ENCODE data around the gene RNF34.

DNA sequence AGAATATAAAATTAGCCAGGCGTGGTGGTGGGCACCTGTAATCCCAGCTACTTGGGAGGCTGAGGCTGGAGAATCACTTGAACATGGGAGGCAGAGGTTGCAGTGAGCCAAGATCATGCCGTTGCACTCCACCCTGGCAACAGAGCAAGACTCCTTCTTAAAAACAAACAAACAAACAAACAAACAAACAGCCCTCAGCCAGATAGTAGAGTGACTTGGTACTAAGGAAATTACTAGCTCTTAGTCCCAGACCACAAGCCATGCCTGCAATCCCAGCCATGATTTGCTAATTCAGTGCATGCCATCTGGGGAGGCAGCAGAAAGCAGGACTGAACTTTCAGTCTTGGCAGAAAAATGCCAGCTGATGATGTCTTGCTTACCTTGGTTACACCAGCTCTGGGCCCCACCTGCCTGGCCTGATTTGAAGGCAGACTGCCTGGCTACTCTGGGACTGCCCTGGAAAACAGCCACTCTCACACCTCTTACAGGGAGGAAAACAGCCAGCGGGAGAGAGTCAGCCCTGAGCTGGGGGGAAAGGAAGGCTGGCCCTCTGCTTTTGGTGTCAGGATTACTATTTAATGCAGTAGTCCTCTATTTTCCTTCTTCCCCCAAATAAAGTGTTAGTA is 4.7 kb upstream of the UNC119B start:
- PRO-cap: no peak

DNA sequence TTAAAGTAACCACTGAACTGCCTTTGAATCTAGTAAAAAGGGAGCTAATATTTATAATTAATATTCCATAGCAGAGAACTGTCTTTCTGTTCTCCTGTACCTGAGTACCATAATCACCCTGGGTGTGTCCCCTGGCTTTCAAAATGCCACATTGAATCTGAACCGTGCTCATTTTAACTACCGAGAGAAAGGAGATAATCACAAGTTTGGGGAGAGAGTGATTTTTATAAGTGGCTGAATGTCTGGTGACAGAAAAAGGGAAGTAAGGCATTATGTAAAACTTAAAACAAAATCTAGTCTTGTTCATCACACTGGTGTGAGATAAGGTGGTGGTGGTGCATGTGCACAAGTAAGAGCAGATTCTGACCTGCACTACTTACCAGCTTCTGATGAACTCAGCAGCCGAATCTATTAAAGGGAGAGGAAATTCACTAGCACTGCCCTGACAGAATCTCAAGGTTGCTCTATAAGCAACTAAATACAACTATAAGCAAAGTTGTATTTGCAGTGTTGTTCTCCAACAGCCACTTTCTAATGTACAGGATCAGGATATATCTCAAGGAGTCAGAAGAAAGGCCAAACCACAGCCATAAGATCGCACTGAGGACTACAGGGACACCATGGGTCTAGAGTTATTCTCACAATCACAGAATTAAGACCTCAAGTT is 56.3 kb downstream of the SPPL3 start:
- PRO-cap: no peak

DNA sequence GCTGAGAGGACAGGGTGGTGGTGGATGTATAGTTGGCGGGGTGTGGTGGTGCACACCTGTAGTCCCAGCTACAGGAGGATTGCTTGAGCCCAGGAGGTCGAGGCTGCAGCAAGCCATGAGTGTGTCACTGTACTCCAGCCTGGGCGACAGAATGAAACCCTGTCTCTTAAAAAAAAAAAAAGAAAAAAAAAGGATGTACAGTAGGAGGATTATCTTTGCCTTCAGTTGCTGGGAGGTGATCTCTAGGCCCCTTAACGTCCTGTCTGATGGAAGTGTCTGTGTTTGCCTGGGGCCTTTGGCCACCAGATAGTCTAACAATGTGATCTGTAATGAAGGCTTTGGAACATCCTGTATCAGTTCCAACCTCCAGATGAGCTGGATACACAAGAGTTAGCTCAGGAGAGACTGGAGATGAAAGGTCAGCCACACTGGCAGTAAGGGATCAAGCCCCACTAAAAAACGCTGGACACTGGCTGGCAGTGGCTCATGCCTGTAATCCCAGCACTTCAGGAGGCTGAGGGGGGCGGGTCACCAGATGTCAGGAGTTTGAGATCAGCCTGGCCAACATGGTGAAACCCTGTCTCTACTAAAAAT is 19.2 kb upstream of the HNF1A start:
- PRO-cap: no peak

DNA sequence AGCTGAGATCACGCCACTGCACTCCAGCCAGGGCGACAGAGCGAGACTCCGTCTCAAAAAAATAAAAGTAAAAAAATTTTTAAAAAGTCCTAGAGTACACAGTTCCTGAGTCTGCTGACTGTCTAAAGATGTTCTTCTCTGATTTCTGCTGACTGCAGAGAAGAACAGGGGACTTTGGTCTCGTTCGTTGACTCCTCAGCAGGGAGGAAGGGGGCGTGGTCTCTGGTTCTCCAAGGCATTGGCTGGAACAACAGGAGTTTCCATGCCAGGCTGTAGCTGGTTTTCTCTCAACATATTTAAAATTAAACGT is 16.8 kb upstream of the HNF1A start:
- PRO-cap: bidirectional peak, plus-strand start at position 233 of the sequence, minus-strand start at position 147 of the sequence

- PRO-cap: no peak
Observed at GRCh38 chr12:120961907-120963113, 16.0 kb upstream of the HNF1A start.

DNA sequence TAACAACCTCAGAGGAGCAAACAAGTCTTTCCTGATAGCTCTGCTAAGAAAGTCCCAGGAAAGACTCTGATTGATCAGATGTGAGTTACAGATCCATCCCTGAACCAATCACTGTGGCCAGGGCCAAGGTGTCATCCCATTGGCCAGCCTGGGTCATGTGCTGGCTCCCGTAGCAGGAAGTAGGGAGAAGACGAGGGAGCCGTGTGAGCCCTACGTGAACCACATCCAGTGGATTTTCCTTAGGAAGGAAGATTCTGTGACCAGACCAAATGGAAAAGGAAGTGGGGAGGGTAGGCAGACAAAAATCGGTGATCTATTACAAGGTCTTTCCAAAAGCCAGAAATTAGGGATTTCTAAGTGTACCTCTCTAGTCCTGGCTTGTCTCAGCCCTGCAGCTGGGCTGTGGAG is 5.7 kb downstream of the P2RX7 start:
- PRO-cap: no peak

GRCh38 chr12:121284608-121285319 is 11.7 kb downstream of the CAMKK2 start:
- PRO-cap: no peak

DNA sequence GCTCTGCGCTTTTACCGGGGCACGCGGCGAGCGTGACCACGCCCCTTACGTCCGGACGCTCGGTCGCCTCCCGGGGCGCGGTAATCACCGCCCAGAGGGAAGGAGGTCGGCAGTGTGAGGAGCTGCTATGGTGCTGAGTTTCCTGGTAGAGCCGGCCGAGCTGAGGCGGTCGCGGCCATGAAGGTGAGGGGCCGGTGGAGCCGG is at the start of gene RNF34:
TSS of gene RNF34 (plus strand) at position 83 of the 204 bp plus-strand sequence.
- PRO-cap: bidirectional peak, plus-strand start at position 94 of the sequence, minus-strand start outside the sequence

DNA sequence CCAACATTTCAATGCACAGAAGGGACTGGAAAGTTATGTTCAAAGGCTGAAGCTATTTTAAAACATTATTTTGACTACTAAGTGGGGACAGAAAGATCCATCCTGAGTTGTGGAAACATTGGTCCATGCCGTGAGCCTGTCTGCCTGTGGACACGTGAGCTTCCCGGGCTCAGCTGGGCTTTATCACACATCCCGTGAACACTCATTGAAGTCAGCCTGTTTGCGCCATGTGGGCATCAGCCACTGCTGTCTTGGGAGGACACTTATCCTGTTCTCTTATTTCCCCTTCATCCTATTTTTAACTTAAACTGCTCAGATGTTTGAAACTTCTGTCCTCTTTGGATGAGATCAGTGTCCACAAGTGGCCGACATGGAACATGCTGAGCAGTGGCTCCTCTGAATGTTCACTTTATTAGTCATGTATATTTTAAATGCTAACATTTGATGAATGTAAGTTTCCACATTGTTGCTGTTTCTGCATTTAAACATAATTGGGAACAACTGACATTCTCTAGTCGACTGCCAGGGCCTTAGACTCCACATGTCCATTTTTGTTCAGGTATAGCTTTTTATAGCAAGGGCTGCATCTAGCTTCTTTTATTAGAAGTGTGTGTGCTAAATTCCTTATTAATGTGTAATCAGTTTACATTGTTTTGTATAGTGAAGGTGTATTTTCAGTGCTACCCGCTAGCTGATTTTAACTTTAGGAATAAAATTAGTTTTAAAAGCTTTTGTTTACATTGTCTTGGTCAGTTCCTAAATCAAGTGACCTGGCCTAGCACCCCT is 23.9 kb downstream of the RNF34 start:
- PRO-cap: no peak

GRCh38 chr12:121432895-121433560 is 33.1 kb downstream of the RNF34 start:
- PRO-cap: no peak

- PRO-cap: no peak
Observed at GRCh38 chr12:121440587-121441407, 40.9 kb downstream of the RNF34 start.

- PRO-cap: no peak
Observed at GRCh38 chr12:121451837-121452240, 51.9 kb downstream of the RNF34 start.

DNA sequence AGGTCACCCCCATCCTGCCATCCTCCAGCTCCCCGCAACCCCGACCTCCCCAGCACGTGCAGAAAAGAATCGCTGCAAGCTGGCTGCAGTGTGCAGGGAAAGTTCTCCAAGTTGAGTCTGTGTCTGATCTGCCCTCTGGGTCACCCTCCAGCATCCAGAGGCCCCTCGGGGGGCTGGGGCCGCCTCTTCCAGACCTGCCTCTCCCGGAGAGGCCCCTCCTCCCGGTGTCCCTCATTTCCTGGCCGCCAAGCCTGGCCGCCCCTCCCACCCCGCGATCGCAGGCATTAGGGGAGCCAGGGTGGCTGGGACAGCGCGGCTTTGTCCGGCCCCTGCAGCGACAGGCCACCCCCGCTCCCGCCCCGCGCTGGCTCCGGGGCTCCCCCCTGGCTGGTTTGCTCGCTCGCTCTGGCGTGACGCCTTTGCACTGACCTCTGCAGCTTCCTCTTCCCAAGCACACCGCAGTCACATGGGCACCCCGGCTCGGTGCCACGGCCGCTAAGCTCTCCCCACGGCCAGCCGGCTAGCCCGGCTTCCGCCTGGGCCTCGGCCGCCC is 43.9 kb downstream of the KDM2B start:
- PRO-cap: bidirectional peak, plus-strand start at position 287 of the sequence, minus-strand start at position 215 of the sequence; bidirectional peak, plus-strand start at position 473 of the sequence, minus-strand start at position 394 of the sequence

DNA sequence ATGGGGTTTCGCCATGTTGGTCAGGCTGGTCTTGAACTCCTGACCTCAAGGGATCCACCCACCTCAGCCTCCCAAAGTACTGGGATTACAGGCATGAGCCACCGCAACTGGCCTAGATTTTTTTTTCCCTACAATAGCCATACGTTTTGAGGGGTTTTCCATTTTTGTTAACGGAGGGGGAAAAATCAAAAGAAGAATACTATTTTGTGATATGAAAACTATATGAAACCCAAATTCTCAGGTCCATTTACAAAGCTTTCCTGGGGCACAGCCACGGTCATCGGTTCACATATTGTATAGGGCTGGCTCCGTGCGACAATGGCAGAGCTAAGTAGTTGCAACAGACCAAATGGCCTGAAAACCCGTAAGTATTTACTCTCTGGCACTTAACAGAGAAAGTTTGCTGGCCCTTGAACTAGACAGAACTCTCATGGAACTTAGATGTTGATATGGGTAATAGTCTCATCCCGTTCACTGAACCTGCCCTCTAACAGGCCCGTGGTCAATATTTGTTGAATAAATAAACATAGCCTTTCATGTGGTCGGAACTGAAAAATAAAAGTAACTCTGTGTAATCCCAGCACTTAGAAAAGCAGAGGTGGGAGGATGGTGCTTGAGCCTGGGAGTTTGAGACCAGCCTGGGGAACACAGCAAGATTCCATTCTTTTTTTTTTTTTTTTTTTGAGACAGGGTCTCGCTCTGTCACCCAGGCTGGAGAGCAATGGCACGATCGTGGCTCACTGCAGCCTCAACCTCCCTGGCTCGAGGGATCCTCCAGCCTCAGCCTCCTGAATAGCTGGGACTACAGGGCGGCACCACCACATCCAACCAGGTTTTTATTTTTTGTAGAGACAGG is 29.9 kb downstream of the KDM2B start:
- PRO-cap: no peak

- PRO-cap: unidirectional peak, minus-strand start at chr12:121582247
Observed at GRCh38 chr12:121582072-121582608, 1.3 kb upstream of the KDM2B start.

DNA sequence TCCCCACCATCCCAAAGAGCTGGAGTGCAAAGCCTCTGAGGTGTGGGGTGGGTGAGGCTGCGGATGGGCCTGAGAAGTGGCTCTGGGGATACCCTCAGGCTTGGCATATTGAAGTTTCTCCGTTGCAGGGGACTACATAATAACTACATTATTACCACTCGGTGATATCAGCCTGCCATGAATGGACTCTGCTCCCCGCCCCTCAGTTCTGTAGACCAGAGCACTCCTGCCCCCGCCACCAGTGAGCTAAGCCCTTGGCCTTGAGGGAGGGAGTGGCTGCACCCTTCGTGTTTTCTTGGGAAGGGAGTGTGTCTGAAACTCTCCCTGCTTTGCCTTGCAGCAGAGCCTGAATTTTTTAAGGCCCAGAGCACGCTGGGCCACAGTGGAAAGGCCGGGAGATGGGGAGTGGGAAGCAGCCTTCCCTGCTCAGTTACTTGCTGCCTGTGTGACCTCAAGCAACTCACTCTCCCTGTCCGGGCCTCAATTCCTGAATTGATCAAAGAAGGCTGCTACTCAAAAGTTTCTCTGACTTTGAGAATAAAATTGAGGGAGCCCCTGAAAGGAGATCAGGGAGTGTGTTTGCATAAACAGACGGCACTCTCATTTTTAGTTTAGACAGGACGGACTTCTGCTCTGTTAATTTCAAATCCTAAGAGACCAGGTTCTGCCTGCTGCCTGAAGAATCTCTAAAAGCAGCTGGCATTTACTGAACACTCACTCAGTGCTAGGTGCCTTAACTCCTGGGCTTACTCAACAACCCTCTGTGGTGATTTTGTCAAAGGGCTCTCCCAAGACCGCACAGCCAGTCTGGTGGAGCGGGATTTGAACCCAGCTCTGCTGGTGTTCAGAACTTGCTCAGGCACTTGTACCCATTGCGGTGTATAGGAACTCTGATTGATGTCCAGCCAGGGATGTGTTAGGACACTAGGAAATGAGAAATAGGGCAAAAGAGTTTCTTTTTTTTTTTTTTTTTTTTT is 41.2 kb downstream of the MORN3 start:
- PRO-cap: unidirectional peak, minus-strand start at position 183 of the sequence; unidirectional peak, minus-strand start at position 210 of the sequence

GRCh38 chr12:121782825-121783382 is 10.6 kb downstream of the RHOF start:
- PRO-cap: no peak

DNA sequence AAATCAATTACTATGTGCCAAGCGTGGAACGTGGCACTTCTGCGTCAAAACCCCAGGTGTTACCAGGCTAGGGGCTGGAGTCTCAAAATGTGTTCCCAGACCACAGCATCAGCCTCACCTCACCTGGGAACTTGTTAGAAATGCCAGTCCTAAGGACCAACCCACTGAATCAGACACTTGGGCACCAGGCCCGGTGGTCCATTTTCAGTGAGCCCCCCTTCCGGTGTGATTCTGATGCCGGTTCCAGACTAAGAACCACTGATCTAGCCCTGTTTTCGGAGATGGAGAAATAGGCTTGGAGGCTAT is 5.0 kb upstream of the SETD1B start:
- PRO-cap: bidirectional peak, plus-strand start outside the sequence, minus-strand start at position 112 of the sequence

DNA sequence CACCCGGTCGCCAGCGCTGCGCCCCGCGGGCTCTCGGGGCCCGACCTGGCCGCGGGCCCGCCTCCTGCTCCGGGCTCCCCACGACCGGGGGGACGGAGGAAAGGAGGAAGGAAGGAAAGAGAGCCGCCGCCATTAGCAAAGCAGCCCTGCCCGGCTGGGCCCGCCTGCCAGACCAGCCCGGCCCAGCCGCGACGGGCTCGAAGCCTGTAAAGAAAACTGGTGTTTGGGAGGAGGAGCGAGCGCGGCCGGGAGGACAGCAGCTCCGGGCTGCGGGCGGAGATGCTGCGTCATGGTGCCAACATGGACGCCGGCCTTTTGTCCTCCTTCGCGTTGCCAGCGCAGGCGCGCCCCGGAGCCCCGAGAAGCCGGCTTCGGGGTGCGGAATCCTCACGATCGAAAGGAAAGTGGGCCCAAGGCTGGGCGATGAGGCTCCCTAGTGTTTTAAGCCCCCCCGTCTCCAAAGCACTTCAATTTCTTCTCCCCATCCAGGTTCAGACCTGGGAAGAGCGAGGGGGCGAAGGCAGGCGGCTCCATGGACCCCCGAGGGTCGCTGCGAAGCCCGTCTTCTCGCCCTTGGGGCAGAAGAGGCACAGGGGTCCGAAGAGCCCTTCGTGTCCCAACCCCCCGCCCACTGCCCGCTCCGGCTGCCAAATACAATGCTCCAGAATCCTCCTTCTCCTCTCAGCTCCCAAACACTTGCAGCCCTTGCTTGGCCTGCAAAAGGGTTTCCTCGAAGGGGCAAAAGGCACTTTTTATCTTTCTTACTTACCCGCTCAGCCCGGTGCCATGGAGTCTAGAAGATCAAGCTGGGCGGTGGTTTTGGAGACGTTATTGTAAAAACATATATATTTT is 2.8 kb upstream of the SETD1B start:
- PRO-cap: bidirectional peak, plus-strand start at position 279 of the sequence, minus-strand start at position 174 of the sequence

- PRO-cap: bidirectional peak, plus-strand start at chr12:121804899, minus-strand start at chr12:121804746
Observed at GRCh38 chr12:121804429-121804969, 690 bp downstream of the SETD1B start.